Neural cell (in vitro differentiated cells): ENCODE data around the gene RIOK1.

DNA sequence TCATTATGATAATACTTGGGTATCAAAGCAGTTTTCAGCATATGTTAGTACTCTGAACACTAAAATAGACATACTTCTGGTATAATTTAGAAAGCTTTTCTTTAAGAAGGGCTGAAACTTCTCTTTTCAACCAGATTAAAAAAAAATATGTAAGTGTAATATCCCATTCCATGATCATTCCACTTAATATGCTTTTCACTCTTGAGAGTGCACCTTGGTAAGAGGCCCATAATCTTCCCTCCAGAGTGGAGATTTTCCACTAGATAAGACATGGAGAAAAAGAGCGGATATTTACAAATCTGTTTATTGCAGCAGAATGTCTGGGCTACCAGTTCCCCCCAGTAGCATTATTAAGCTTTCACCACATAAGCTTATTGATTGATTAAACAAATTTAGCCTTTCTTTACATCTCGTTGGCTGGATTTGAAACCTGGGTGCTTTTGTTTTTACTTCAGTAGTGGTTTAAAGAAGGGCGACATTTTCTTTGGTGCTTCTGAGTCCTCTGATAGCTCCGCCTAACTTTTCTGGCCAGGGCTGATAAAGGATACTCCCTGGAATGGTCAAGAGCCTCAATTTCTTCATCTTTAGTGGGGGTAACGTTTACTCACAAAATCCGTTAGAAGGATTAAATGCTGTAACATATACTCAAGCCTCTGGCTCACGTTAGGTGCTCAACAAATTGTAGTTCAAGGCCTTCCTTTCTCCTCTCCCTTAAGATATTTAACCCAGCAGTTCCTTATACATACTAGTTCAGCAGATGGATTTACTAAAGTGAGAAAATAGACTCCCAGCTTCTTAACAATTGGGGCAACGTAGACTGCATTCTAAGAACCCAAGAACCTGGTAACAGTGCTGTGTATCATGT, 91.1 kb downstream of the RREB1 start:
- RAMPAGE, long total RNA = no peak

DNA sequence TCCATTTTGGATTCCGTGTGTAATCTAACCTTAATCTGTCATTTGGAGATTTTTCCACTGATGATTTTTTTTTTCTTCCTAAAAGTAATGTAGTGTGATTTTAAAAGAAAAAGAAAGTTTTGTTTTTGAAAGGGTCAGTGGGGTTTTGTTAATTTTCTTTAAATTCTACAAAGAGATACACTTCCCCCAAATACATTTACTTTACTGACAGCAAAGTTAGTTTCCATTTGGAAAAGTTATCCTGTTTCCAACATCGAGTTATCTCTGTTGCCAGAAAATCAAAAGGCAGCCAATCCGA, 92.7 kb downstream of the SSR1 start:
- RAMPAGE, long total RNA = no peak

GRCh38 chr6:7389591-7390502, at the start of gene RIOK1:
Gene RIOK1 (plus strand): TSS chr6:7389808.
- RAMPAGE, long total RNA = start-site peak on the plus strand at chr6:7389785-7389868, 798 and 1,060 reads in 2 replicates

- RAMPAGE, long total RNA = no peak
Observed at GRCh38 chr6:7390503-7390867, 877 bp downstream of the RIOK1 start.

GRCh38 chr6:7468374-7469201, 72.9 kb upstream of the DSP start:
- RAMPAGE, long total RNA = no peak

- RAMPAGE, long total RNA = no peak
Observed at GRCh38 chr6:7579793-7580511, 10.0 kb upstream of the SNRNP48 start.

DNA sequence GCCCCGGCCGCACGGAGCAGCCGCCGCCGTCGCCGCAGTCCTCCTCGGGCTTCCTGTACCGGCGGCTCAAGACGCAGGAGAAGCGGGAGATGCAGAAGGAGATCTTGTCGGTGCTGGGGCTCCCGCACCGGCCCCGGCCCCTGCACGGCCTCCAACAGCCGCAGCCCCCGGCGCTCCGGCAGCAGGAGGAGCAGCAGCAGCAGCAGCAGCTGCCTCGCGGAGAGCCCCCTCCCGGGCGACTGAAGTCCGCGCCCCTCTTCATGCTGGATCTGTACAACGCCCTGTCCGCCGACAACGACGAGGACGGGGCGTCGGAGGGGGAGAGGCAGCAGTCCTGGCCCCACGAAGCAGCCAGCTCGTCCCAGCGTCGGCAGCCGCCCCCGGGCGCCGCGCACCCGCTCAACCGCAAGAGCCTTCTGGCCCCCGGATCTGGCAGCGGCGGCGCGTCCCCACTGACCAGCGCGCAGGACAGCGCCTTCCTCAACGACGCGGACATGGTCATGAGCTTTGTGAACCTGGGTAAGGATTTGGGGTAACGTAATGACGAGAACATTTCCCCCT, 1.3 kb downstream of the BMP6 start:
- RAMPAGE, long total RNA = no peak

- RAMPAGE, long total RNA = no peak
Observed at GRCh38 chr6:7909149-7910296, 1.1 kb downstream of the TXNDC5 start.

- RAMPAGE, long total RNA = no peak
Observed at GRCh38 chr6:8064870-8065416, 754 bp upstream of the BLOC1S5 start.

GRCh38 chr6:8165118-8165317, 62.7 kb upstream of the EEF1E1 start:
- RAMPAGE, long total RNA = no peak

DNA sequence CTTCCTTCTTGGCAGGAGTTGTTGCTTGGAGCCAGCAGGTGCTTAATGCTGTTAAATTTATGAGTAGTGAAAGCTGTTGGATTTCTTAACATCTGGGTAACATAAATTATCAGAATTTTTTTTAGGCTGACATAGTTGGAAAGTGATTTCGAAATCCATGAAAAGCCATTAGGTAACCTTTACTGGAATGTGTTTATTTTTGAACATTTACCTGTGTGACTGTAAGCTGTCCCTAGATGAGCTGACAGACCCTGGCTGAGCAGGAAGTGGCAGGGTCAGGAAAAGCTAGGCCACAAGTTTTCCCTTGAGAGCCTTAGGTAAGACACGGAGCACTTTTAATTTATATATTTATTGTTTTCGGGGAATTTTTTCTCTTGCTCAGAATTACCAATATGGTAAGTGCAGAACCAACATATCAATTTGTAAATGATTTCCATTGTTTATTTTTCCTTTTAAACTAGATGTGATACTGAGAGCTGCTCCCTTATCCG, 470.5 kb upstream of the SLC35B3 start:
- RAMPAGE, long total RNA = no peak

- RAMPAGE, long total RNA = no peak
Observed at GRCh38 chr6:9760538-9760737, 654.4 kb downstream of the TFAP2A start.

DNA sequence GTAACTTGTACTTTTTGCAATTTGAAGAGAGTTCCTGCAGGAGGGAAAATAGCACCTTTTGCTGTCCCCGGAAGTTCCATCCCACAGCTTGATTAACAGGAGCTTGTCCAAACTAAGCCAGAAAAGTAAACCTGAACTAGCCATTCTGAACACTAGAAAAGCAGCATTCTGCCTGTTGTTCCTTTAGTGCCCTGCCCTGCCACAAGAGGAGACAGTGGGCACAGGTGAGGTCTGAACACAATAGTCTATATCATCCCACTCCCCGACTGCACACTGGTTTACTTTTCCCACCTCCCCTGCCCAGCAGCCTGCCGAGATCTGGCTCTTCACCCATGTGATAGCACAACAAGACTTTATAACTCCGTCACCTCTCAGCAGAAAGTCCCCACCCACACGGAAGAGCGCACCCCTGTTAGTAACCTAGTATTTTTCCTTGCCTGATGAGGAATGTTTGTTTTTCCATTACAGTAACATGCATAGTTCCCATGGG, 59.7 kb downstream of the TFAP2A start:
- RAMPAGE, long total RNA = no peak

DNA sequence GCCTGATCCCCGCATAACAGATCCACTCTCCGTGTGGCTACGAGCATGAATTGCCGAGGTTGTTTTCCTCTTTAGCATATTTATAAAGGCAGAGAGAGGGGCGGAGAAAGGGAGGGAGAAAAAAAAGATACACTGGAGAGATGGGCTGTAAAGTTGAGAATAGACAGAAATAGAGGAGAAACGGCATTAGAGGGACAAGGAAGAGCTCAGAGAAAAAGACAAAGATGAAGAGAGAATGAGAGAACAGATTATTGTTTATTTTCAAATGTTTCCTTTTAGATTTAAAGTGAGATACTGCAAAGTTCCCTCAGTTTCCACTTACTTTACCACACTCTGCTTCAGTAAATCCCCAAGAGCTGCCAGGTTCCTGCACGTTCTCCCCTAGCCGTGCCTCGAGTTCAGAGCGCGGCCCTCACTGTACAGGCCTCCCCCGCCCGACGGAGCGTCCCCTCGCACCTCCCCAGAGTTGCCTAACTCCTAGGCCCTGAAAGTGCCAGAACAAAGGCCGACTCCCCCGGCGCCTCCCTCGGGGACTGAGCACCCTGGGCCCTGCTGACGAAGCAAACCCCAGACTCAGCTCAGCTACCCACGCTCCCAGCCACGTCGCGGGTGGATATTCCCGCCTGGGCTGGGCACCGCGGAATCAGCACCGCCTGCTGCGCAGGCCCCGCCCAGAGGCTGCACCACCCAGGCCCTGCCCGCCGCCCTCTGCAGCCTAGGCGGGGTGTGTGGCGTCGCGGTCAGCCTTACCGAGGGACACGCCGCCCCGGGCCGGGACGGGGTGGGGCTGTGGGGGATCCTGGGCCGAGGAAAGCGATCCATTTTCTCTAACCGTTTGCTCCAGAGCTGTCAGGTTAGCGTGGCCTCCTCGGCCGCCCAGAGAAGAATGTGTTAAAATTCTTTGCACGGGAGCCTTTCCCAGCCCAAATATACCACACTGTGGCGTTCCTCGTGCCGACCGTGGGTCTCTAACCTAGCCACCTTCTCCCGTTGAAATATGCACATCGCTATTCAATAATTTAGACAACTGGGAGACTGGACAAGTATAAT, 31.6 kb downstream of the TFAP2A start:
- RAMPAGE, long total RNA = no peak

GRCh38 chr6:10398486-10398963, 16.3 kb downstream of the TFAP2A start:
- RAMPAGE, long total RNA = no peak

GRCh38 chr6:10558414-10559106, 37.4 kb downstream of the GCNT2 start:
- RAMPAGE, long total RNA = no peak

DNA sequence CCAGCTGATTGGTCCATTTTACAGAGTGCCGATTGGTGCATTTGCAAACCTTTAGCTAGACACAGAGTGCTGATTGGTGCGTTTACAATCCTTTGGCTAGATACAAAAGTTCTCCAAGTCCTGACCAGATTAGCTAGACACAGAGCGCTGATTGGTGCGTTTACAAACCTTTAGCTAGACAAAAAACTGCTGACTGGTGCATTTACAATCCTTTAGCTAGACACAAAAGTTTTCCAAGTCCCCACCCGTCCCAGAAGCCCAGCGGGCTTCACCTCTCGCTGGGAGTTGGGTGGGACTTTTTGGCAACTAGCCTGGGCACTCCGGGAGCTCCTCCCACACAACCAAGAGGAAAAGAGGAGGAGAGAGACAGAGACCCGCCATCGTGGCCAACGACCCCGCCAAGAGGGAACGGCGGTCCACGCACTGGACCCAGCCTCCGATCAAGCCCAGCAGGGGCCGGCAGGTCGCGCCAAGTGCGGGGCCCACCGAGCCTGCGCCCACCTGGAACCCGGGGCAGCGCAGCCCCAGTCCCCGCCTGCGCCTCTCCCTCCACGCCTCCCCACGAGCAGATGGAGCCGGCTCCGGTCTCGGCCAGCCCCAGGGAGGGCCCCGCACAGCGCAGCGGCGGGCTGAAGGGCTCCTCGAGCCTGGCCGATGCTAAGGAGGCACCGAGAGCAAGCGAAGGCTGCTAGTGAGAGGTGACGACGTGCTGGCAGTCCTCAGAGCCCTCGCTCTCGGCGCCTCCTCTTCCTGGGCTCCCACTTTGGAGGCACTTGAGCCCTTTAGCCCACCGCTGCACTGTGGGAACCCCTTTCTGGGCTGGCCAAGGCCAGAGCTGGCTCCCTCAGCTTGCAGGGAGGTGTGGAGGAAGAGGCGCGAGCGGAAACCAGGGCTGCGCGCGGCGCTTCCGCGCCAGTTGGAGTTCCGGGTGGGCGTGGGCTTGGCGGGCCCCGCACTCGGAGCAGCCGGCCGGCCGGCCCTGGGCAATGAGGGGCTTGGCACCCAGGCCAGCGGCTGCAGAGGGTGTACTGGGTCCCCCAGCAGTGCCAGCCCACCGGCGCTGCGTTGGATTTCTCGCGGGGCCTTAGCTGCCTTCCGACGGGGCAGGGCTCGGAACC, 2.8 kb upstream of the TMEM14C start:
- RAMPAGE, long total RNA = no peak

DNA sequence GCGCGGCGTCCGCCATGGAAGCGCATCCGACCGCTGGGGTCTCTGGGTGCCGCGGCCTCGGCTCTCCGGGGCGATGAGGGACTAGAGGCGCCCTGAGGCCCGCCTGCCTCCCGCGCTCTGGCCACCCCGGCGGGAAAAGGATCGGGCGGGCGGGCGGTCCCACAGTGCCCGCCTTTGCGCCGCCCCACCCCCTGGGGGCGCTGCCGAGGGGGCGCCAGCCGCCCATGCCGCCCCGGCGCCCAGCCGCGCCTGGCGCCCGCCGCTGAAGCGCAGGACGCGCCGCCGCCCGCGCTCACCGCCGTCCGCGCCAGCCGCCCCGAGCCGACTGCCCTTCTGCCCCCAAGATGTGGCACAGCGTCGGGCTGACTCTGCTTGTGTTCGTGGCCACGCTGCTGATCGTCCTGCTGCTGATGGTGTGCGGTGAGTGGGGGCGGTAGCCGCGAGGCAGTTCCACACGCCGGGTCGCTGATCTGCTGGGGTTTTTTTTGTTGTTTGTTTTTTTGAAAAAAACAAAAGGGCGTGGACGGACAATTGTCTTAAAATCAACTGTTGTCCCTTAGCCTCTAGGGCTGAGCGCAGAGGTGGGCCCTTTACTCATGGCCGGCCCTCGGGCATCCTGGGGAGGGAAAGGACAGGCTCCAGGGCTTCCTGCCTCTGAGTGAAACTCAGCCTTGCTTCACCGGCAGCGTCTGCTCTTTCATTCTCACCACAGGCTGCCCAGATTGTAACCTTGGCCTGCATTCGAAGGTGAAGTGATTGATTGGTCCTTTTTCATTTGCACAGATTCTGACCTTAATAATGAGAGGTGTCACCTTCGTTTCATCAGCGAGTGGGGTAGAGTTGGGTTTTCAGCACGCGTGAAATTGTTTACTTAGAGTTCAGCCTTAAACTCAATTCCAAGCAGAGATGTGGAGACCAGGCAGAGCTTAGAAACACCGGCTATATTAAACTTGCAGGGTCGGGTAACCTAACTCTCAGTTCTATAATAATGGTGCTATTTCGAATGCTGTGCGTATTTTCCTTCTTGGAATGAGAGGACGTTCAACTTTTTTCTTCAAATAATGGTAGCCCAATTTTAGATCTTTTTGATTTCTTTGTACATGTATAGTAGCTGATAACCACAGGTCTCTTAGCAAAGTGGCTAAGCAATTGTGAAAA, 715 bp downstream of the SMIM13 start:
- RAMPAGE, long total RNA = no peak

DNA sequence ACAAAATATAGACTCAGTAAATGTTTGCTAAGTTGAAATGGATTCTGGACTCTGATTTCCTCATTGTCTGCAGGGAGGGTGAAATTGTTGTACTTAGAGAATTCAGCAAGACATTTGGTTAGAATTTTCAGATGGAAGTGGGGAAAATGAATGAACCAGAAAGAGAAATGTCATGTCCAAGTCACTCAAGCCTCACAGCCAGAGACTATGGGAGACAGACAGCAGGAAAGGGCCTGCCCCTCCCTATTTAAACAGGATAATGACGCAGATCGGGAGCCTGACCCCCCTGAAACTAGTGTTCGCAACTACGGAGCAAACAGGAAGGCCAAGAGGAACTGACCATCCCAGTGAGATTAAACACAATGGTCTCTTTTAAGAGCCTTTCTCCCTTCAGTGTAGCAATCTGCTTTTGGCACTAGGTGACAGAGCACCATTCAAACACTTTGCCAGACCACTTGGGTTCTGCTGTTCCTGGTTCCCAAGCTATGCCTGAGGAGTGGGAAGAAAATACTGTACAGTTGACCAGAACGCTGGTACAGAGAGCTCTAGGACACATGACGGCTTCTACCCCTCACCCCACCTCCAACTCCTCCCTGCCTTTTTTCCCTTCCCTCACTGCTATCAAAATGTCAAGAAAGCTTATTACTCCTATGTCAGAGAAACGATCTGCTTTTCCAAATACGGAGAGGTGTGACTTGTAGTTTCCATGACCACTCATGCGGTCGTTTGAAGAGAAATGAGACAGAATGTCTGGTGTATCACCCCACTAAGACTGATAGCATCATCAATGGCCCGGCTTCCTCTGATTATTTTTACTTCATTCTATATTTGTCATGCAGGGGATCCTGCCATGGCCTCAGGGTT, 13.6 kb downstream of the NEDD9 start:
- RAMPAGE, long total RNA = no peak

GRCh38 chr6:11228876-11230220, 3.1 kb downstream of the NEDD9 start:
- RAMPAGE, long total RNA = no peak